ENCODE measurements around a stretch of chr1.

DNA sequence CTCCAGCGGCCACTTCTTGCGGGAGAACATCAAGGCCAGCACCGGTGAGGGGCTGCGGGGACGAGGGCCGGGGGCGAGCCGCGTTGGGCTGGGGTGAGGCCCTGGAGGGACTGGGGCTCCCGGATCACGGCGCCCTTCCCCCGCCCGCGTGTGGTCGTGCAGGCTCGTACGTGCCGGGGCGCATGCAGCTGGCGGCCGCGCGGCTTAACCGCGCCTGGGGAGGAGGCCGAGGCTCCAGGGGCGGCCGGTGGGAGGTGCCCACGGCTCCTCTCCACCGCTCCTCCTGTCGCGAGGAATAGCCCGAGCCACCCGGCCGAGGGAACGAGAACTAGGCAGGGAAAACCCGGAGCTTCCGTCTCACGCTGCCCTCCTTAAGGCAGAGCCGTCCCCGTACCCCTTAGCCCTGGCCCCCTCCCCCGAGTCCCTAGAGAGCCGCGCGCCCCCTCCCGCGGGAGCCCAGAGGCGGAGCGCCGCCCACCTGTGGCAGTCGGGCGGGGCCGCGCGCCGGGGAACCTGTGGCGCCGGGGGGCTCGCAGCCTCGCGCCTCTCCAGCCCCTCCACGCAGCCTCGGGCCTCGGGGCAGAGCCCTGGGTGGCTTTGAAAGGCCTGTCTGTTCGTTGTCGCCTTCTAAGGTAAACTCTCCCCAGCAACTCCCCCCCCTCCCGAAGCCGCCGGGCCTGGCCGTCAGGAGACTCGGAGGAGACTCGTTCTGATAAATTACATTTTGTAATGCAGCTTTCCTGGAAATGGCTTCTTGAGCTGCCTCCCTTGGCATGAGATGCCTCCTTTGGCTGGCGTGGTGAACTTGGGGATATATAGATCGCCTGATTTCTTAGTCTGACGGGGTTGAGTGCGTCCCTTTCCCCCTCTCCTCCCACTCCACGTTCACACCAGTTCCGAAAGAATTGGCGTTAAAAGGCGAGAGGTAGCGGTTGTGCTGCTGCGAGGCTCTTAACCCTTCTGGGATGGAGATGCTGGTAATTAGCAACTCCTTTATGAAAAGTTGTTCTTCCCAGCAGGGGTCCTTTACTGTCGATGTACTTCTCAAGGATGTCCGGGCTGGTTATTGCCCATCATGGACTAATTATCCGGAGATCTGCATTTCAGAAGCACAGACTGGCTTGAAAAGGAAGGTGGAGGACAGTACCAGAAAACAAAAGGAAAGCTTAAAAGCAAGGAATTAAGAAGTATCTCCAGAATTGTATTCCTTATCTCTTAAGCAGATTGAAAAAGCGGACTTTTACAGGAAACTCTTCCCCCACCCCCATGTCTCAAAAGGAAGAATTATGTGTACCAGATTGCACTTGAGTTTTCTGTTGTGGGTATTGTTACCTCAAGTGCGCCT, 978 bp downstream of the AK4 start:
- PRO-cap: no peak
- RAMPAGE, long total RNA: no peak

DNA sequence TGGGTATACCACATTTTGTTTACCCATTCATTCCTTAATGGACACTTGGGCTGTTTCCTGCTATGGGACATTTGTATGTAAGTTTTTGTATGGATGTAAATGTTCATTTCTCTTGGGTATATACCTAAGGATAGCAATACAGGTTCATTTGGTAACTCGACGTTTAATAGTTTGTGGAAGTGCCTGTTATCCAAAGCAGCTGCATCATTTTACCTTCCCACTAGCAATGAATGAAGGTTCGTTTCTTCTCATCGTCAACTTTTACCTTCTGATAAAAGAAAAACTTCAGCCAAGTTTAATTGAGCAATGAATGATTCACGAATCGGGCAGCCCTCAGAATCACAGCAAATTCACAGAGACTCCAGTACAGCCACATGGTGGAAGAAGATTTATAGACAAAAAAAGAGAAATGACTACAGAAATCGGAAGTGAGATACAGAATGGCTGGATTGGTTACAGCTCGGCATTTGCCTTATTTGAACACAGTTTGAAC, 15.0 kb downstream of the AK4 start:
- PRO-cap: no peak
- RAMPAGE, long total RNA: no peak

- PRO-cap: no peak
- RAMPAGE, long total RNA: no peak
Measured at GRCh38 chr1:65264373-65265077, 44.8 kb upstream of the DNAJC6 start.

DNA sequence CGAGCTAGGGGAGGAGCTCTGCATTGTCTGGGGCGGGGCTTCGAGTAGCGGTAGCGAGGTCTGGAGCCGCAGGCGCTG, 308 bp upstream of the LEPR start:
- PRO-cap: no peak
- RAMPAGE, long total RNA: no peak

DNA sequence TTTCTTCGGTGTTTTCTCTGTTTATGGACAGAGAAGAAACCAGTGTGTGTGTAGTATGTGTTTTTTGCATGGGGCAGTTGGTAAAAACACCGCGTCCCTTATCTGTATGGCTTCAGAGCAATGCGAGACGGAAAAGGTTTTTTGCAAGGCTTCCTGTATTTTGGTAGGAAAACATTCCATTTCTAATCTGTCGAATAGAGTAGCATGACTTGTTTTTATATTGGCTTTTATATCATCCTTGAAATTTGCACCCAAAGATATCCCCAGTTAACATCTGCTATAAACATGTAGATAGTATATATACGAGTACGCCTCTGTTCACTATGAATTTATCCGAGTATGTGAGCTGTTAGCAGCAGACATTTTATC, 813 bp downstream of the LEPR start:
- PRO-cap: no peak
- RAMPAGE, long total RNA: no peak

DNA sequence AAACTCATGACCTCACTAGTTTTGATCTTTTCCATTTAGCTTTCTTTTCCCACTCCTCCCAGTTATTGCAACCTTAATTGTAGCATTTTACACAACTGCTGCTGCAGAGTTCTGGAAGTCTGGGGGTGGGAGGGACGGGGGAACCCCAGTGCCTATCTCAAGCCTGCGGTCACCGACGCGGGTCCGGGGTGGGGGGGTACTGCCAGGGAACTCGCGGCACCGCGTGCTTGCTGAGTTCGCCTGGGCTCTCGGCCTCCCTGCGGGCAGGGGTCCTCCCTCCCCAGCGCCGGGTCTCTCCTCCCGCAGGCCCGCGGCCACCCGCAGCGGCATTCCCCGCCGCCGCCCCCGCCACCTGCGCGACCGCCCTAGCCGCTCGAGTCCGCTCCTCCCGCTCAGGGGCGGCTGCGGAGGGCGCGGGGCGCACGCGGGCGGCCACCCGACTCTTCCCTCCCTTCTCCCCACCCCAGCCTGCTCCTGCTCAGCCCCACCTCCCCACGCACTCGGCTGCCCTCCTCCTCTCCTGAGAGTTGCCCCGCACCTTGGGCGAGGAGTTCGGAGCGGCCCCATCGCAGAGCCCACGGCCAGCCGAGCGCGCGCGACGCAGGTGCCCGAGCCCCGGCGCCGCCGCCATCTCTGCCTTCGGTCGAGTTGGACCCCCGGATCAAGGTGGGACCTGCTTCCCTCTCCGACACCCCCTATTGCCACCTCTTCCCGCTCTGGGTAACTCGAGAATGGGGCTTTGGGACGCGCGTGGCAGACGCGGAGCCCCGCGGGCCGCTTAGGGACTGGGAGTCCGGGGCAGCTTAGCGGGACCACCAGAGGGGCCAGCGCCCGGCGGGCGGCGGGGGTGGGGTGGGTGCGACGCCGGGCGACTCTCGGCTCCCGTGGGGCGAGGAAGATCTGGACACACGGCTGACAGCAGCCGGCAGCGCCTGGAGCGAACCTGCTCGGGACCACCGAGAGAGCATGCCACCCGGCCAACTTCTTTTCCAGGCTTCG, 105.0 kb downstream of the LEPR start:
- PRO-cap: no peak
- RAMPAGE, long total RNA: no peak

DNA sequence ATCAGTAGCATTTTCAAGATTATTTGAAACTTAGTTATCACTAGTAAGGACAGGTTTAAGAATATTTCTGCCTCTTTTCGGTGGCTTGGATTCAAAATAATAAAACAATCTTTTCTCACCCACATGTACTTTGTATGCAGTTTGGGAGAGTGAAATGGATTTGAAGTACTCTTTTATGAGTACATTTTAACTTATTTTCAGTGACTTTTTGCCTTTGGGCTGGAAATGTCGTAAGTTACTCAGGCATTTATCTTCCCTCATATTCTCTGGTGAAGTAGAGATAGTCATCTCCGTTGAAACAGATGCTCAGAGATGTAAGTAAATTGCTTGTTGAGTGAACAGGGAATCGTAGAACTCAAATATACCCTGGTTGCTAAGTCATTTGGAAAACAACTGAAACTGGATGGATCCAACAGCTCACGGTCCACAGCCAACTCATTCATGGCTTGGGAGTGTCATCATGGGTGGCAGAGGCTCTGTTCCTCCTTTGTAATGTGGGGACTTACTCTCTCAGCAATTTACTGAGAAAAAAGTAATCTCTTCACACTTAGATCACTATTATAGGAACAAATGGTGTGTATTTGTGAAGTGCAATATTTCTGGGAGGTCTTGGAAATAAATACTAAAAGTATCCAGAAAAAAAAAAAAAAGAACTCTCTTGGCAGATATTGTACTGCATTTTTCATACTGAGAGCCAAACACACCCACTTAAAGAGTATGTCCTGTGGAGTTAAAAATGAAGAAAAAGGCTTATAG, 107.2 kb downstream of the LEPR start:
- PRO-cap: no peak
- RAMPAGE, long total RNA: no peak

- PRO-cap: no peak
- RAMPAGE, long total RNA: no peak
Measured at GRCh38 chr1:65791336-65791815, 1.3 kb upstream of the PDE4B start.

DNA sequence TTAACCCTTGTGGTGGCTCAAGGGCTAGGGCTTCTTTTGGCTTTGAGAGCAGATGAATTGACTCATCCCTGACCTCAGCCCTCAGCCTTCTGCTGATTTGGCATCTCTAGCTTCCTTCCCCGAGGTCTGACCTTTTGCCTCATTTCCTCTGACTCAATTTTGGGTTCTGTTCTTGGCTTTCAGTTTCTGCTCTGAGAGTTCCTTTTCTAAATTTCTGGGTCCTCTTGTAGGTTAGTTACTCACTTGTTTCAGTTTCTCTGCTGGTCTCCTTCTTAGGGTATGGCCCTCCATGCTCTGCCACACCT, 19.3 kb downstream of the PDE4B start:
- PRO-cap: no peak
- RAMPAGE, long total RNA: no peak

DNA sequence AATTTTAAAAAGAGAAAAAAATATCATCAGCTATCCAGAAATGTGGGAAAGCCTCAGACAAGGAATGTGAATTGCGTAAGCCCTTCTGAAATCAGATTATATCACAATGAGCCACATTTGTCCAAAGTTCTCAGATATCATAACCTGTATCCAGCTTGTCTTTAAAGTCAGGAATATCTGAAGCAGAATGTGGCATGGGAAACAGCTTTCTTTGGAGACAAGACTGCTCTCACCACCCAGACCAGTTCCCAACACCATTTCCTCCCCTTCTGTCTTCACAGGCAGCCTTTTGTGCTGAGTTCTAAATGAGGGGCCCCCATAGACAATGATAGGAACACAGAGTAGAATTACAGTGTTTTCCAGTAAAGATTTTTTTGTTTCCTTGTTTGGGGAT, 351.1 kb upstream of the SGIP1 start:
- PRO-cap: no peak
- RAMPAGE, long total RNA: no peak

GRCh38 chr1:66266201-66266734, 267.7 kb upstream of the SGIP1 start:
- PRO-cap: no peak
- RAMPAGE, long total RNA: no peak

GRCh38 chr1:66300325-66300901, 233.5 kb upstream of the SGIP1 start:
- PRO-cap: no peak
- RAMPAGE, long total RNA: no peak

DNA sequence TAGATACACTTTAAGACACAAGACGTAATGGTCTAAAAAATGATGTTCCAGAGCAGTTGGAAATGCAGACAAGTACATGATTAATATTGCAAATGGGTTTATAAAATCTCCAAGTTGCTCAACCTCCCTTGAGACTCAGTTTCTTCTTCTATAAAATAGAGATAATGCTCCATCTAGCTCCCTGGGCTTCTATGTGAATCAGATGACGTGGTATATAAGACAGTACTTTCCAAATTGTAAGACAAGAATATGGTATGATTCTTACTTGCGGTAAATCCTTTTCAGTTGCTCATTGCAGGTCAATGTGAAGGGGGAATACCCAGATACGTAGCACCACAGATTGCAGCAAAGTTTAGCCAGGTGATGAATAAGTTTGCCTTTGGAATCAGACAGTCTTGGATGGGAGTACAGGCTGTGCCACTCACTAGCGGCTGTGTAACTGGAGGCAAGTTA, 224.7 kb upstream of the SGIP1 start:
- PRO-cap: no peak
- RAMPAGE, long total RNA: no peak

DNA sequence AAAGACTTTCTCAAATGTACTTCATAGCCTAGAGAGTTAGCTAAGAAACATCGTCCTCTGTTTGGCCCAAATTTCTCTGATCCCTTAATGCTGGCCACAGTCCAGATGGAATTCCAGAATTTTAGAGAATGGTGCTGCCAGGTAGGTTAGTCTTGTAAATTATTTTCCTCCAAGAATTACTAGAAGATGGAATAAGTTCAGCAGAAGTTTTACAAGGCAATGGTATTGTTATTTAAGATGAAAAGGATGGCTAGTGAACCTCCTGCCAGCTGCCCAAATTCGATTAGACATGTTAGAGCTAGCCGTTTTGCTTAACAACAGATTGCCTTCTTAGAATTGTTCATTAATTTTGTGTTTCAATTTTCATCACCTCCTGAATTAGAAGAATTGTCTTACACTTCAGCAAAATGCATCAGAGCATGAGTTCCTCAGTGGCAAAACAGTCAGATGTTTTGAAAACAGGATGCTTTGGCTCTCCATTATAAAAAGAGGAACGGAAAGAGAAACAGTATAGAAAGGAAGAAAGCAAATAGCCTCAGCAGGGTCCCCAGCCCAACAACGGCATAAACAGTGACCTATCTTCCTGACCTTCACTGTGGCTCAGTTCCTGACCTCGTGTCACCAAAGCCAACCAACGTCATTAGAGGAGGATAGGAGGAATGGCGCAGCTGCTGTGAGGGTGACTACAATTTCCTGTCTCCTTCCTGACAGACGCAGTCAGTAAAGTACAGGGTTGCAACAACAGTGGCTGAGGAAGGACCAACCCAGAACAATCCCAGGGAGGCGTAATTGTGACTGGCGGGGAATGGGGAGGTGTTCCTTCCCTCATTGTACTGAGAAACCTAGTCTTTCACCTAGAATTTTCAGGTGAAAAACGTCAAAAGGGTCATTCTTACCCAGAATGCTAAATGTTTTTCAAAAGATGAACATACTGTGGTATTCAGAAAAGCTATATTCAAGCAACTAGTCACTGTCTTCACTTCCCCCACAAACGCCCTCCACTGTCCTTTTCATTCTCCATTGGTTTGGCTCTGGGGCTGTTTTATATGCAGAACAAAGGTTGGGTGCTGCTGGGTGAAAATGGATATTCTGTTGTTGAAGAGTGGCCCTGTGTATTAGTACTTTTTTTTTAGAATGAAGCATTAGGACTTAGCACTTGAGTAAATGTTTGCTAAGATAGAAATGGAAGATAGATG, 198.0 kb upstream of the SGIP1 start:
- PRO-cap: bidirectional peak, plus-strand start at position 479 of the sequence, minus-strand start at position 281 of the sequence
- RAMPAGE, long total RNA: no peak

DNA sequence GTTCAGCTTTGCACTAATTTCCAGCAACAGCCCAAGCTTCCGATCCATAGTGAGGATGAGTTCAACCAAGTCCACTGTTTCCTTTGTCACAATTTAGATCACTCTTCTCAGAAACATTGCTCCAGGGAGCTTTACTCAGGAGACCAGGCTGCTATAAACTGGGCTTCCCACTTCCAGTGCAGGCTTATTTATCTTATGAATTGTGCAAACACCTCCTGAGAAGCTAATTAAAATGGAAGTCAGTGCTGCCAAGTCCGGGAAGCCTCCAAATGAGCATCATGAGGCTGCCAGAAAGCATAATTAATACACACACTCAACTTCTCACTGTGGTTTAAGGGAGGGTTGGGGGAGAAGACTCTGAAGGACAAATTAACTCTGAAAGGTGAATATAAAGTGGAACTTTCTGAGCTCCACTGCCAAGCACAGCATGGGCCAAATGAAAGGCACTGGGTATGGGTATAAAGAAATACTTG, 145.0 kb upstream of the SGIP1 start:
- PRO-cap: no peak
- RAMPAGE, long total RNA: no peak

GRCh38 chr1:66532852-66533772, 841 bp upstream of the SGIP1 start:
- PRO-cap: no peak
- RAMPAGE, long total RNA: no peak

- PRO-cap: no peak
- RAMPAGE, long total RNA: no peak
Measured at GRCh38 chr1:66564129-66564431, 30.1 kb downstream of the SGIP1 start.

DNA sequence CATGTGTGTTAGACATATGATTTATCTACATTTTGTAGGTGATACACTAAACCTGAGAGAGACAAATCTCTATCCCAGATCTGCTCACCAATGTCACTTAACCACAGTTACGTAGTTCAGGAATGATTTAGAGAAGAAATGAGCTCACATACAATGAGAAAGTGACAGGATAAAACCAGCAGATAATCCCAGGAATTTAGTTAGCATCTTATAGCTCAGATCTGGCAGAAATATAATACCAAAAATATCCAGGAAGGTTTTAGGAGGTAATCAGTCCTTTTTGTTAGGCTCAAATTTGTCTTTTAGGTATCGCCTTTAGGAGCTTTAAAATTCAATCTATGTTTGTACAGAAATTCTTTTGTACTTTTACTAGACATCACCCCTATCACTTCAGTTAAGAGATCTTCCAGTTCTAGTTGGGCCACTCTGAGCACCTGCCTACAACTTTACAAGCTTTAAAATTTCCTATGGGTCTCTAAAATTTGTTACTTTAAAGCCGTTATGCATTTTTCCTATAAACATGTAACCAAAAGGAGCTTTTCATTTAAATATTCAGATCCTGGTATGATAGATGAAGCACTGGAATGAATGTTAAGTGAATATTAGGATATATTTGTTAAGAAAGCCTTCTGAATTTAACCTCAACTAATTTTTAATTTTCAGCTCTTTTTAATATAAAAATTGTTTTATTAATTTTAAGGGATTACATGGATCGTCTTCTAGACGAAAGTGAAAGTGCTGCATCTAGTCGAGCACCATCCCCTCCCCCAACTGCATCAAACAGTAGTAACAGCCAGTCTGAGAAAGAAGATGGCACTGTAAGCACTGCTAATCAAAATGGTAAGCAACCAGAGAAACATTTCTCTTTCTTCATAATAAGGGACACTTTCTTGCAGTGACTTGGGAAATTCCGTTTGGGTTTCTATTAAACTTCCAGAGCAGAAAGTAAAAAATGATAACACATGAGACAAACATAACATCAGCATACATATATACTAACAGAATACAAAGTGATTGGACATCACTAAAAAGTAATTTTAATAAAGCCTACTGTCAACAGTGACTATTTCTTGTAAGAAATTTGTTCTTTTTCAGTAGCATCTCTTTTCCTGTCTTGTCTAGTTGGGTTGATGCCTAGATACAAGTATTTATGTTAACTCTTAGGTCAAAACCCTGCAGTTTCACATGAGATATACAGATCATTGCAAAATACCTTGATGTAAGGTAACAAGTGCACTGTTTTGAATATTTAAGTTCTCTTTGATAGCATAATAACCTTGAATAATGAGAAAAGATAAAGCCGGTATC, 56.7 kb downstream of the MIER1 start:
- PRO-cap: no peak
- RAMPAGE, long total RNA: no peak

DNA sequence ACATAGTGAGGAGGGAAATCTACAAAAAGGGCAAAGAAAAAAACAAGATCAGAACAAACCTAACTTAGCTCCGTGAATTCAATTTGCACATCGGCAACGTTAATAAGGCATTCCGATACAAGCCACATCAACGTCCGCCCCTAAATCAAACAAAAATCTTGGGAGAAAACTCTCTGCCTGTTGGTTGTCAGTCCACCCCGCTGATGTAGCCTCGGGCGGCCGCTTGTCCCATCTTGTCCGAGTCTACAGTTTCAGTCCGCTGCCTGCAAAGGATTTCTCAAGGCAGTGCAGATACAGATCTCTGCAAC, 1.0 kb downstream of the SLC35D1 start:
- PRO-cap: no peak
- RAMPAGE, long total RNA: no peak

GRCh38 chr1:67478912-67479520, 48.8 kb upstream of the SERBP1 start:
- PRO-cap: no peak
- RAMPAGE, long total RNA: no peak

Measured in Karpas-422 (cell line).